Monocyte (primary cell): ENCODE results near the genes IL7R and NIPBL.

GRCh38 chr5:34686476-34687214 lies 30.5 kb downstream of the RAI14 start:
- PRO-cap, 2 experiments, result no peak in any of the 2 experiments

- PRO-cap, 2 experiments, result no peak in any of the 2 experiments
Measured at GRCh38 chr5:34695560-34695902, 39.4 kb downstream of the RAI14 start.

- PRO-cap, 2 experiments, result no peak in any of the 2 experiments
Measured at GRCh38 chr5:34866729-34867619, 28.0 kb downstream of the TTC23L start.

- PRO-cap, 2 experiments, result no peak in any of the 2 experiments
Measured at GRCh38 chr5:35780910-35781381, 75.7 kb upstream of the IL7R start.

- PRO-cap, 2 experiments, result no peak in any of the 2 experiments
Measured at GRCh38 chr5:35816832-35817149, 39.9 kb upstream of the IL7R start.

GRCh38 chr5:35856550-35857410 lies at the start of gene IL7R:
IL7R (plus strand) TSS chr5:35856891.
- PRO-cap, 2 experiments, result no peak in any of the 2 experiments

DNA sequence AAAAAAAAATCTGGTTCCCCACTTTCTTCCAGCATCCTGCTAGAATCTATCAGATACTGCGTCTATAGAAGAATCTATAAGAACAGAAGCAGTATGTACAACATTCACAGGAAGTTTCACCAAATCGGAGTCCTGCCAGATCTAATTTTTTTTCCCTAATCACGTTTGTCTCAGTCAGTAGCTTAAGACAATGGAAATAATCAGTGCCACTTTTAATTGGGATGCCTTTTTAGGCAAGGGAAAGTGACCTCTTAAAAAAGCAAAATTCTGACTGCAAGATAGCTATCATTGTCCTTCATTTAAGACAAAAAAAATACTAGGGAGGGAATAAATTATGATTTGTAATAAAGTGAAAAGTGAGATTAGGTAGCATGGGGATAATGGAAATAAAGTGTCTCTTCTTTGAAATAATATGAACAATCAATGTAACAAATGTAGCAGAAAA lies 3.4 kb downstream of the IL7R start:
- PRO-cap, 2 experiments, result no peak in any of the 2 experiments

DNA sequence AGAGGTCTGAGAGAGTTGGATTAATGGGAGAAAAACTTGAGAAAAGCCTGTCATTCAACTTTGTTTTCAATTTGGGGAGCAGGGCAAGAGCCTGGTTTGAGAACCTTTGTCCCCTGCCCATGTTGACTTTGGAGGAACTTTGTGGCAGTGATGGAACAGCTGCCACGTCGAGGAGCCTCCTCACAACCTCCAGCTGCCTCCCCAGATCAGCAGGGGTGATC lies 8.7 kb downstream of the SKP2 start:
- PRO-cap, 2 experiments, result no peak in any of the 2 experiments

DNA sequence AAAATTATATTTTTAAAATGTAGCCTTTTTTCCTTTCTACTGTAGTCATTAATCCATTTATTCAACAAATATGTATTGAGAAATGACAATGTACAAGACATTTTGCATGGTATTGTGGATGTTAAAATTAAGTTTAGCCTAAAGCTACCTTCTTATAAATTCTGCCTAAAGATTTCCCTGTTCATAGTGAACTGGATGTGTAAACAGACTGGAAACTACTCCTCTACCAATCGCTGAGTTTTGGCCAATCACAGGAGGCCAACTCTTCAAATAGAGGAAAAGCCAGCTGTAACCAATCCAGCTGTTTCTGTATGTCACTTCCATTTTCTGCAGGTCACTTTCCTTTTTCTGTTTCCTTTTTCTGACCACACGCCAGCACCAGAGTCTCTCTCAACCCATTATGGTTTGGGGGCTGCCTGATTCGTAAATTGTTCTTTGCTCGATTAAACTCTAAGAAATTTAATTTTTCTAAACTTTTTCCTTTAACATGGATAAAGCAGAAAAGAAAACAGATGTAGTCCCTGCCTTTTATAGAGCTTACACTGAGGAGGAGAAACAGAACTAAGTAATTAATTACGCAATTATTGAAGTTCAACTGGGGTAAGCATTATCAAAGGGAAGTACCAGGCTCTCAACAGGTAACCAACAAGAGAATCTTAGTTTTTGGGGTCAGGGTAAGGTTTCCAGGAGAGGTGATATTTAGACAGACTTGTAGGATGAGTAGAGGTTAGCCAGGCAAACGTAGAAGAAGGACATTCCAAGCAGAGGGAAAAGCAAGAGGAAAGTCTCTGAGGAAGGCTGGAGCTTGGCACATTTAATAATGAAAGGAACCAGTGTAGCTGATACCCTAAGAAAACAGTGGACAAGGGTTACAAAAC lies 27.7 kb downstream of the RANBP3L start:
- PRO-cap, 2 experiments, result no peak in any of the 2 experiments

DNA sequence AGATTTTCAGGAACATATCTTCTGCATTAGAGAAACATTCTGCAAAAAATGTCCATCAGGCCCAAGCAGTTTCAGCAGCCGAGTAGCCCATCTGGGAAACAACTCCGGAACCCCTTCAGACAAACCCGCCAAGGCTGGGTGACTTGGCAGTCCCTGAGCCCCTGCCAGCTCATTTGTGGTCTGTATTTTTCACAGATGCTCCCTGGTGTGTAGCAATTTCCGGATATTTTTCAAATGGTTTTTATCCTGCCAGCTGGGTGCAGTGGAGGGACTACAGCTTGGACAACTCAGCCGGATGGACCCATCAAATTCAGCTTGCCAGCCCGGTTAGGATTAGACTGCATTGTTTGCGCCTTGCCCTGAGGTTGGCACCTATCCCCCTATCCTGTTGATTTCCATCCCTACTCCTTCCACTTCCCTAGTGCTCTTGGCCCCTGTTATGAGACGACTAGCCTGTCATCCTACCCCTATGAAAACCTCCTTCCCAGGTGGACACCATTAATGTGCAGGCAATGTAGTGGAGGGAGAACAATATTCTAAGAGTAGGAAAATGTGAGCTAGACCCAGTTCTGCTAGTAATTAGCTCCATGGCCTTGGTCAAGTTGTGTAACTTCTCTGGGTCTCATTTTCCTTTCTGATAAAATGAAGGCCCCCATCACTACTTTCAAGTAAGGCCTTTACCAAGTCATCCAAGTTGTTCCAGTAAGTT lies 102.4 kb upstream of the RANBP3L start:
- PRO-cap, 2 experiments, result no peak in any of the 2 experiments

DNA sequence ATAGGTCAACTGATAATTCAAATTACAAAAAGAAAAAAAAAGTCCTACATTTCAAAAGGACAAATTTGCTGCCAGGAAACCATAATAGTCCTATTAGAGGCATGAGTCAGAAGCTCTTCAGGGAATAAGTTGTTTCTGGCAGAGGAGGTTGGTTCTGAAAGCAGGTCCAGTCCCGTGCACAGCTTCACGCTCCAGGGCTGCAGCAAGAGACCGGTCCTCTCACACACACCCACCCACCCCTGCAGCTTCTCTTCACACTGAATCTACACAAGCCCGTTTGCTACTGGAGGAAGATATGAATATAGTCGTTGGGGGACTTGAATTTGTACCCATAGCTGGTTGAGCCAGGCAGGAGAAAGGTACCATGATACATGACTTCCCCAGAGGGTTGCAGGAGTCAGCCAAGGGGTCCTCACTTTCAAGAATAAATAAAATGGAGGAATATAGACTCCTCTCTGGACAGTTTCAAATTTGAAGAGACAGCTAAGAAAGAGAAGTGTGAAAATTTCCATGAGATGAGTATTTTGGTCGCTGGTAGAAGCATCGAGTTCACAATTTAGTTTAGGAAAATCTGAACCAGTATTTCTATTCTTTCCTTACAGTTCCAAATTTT lies 36.8 kb upstream of the SLC1A3 start:
- PRO-cap, 2 experiments, result no peak in any of the 2 experiments

GRCh38 chr5:36619144-36619318 lies 12.6 kb downstream of the SLC1A3 start:
- PRO-cap, 2 experiments, result no peak in any of the 2 experiments

DNA sequence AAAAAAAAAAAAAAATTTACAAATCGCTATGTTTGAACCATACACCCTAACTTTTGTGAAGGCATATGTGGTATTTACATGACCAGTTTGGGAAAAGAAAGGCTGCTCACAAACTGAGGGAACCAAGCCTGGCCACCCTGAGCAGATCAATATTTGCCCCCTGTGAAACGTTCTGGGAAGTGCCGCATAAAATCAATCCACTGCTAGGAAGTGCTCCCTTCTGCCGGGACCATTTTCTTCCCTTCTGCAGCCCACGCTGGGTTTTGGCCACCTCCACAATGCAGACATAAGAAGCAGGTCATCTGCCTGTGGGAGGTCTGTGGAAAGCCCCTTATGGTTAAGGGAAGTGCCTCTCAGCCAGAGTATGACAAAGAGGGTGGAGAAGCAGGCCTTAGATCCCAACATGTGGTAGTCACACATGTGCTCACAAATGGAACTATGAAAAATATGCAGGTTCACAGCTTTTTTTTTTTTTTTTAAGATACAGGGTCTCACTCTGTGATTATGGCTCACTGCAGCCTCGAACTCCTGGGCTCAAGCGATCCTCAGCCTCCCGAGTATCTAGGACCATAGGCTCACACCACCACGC lies 82.8 kb downstream of the SLC1A3 start:
- PRO-cap, 2 experiments, result no peak in any of the 2 experiments

- PRO-cap, 2 experiments, result no peak in any of the 2 experiments
Measured at GRCh38 chr5:36704123-36704664, 97.8 kb downstream of the SLC1A3 start.

- PRO-cap, 2 experiments, result no peak in any of the 2 experiments
Measured at GRCh38 chr5:36744413-36745183, 132.0 kb upstream of the NIPBL start.

- PRO-cap, 2 experiments, result peak in 2 of 2 experiments; most common plus-strand start chr5:36876774 (in 2); most common minus-strand start chr5:36877270 (in 2)
Measured at GRCh38 chr5:36876729-36877910, at the start of gene NIPBL. NIPBL (plus strand) TSS chr5:36876769.

GRCh38 chr5:36877911-36878694 lies 1.5 kb downstream of the NIPBL start:
- PRO-cap, 2 experiments, result no peak in any of the 2 experiments

- PRO-cap, 2 experiments, result no peak in any of the 2 experiments
Measured at GRCh38 chr5:36945397-36945965, 68.9 kb downstream of the NIPBL start.

GRCh38 chr5:37208812-37209177 lies 40.4 kb downstream of the CPLANE1 start:
- PRO-cap, 2 experiments, result no peak in any of the 2 experiments

DNA sequence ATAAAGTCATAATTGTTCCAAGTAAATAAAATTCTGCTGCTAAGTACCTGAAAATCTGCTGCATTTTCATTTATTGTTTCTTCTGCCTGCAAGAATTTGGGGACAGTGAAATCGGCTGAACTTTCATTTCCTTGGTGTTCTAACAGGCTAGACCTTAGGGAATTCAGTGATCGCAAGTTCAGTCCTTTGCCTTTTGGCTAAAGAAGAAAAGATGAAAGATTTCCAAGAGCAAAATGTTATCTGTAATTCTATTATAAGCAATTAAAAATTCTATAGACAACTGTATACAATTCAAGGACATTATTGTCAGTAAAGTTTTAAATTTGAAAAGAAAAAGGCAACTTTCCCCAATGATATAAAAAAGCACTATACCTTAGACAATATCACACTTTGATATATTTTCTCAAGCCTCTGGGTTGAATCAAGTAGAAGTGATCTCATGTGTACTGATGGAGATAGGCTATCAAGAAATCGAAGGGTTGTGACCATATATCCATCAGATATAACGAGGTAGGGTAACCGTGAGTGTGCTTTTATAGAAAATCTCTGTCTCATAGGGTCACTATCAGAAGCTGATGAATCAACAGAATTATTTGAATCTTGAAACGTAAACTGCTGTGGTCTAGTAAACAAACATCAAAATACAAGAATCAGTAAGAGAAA lies 21.8 kb downstream of the CPLANE1 start:
- PRO-cap, 2 experiments, result no peak in any of the 2 experiments